M059J (cell line): ENCODE data around the genes SPDYE5 and SPDYE16.

DNA sequence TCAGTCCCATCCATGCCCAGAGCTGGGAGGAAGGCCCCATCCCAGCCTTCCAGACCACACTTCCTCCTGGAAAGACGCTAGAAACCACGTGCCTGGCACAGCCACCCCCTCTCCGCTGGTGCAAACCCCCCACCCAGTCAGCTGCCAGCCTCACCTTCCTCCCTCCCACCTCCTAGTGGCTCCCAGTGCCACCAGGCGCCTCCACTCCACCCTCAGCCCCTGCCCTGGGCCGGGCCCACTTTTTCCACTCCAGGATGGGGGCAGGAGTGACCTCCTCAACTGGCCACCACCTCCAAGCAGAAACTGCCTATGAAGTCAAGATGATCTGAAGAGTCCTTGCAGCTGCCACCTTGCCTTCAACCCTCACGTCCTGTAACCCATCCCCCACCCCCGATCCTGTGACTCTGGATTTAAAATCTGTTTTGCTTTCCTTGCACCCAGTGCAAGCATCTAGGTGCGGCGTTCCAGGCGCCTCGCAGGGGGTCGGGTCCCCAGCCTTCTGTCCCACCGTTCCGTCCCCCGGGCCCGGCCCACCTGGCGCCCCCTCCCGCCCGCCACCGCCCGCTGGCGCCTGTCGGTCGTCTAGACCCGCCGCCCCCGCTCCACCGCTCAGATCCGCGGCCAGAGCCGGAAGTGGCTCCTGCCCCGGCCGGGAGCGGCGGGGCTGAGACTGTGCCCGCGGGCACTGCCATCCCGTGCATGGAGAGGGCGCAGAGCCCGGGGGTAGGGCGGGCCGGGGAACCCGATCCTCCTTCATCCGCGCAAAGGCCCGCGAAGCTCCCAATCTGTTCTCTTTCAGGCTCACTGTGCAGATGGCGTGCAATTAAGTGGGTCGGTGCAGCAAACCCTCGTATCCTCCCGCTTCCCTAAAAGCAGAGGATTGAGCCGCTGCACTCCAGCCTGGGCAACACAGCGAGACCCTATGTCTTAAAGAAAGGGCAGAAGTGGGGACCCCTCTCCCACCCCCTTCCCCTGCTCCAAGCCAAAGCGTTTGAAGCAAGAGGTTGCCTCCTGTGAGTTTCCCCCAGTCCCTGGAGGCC lies 51.2 kb upstream of the GTF2I start:
- RAMPAGE, long total RNA, result no peak

GRCh38 chr7:74625347-74626049 lies 32.0 kb upstream of the GTF2I start:
- RAMPAGE, long total RNA, result no peak

DNA sequence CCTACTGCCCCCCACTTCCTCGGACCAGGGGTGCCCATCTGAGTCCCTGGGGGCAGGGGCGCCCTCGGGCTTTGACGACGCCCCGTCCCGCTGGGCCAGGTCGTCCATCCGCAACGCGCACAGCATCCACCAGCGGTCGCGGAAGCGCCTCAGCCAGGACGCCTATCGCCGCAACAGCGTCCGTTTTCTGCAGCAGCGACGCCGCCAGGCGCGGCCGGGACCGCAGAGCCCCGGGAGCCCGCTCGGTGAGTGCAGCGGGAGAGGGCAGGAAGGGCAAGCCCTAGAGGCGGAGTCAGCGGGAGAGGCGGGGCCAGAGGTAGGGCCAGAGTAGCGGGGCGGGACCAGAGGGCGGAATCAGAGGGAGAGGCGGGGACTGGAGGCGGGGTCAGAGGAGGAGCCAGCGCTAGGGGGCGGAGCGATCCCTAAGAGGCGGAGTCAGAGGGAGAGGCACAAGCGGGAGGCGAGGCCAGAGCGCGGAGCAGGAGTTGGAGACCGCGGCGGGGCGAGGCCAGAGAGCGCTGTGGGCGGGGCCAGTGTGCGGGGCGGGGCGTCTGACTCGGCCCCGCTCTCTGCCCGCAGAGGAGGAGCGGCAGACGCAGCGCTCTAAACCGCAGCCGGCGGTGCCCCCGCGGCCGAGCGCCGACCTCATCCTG lies 14.8 kb downstream of the NCF1 start:
- RAMPAGE, long total RNA, result no peak

DNA sequence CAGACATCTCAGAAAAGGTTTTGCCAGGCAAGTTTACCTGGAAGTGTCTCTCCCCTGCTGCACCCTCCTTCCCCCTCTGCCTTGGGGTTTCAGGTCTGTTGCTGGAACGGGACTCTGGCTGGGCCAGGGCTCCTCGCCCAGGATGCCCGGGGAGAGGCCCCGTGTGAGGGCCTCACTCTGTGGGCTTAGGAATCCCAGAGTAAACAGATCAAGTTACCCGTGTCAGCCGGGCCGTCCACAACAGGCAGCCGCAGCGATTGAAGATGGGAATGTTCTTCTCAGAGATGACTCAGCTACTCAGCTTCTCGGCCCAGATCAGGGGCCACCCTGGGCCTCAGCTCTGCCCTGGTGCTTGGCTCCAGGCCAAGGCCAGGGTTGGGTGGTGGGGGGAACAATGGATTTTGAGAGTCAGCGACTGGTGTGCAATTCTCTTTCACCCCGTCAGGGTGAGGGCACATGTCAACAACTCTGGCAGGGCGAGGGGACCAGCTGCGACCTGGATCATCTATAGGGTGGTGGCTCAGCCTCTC lies 29.4 kb downstream of the CASTOR2 start:
- RAMPAGE, long total RNA, result no peak

DNA sequence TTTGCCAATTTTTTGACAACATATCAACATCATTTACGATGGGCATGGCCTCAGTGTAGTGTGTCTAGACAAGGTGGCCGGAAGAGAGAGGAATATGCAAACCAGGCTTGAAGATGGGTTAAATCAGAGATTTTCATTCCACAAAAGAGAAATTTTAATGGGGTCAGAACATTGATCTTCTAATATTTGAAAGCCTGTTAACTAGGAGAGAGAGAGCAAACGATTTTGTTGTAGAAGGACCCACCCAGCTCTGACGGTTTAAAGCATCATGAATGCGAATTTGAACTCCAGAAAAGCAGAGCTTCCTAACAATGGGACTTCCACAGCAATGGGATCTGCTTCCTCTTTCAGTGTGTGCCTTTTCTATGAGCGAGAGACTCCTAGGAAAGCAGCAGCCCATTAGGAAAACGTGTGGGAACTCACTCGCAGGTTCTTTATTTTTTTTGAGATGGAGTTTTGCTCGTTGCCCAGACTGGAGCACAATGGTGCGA lies at the start of gene SPDYE5:
Gene SPDYE5, plus strand, starts transcription at position 308 of the 491 bp plus-strand sequence.
- RAMPAGE, long total RNA, result no peak

GRCh38 chr7:75650574-75651173 lies 88.1 kb downstream of the HIP1 start:
- RAMPAGE, long total RNA, result no peak

- RAMPAGE, long total RNA, result no peak
Observed at GRCh38 chr7:75953279-75953527, 38.2 kb downstream of the POR start.

DNA sequence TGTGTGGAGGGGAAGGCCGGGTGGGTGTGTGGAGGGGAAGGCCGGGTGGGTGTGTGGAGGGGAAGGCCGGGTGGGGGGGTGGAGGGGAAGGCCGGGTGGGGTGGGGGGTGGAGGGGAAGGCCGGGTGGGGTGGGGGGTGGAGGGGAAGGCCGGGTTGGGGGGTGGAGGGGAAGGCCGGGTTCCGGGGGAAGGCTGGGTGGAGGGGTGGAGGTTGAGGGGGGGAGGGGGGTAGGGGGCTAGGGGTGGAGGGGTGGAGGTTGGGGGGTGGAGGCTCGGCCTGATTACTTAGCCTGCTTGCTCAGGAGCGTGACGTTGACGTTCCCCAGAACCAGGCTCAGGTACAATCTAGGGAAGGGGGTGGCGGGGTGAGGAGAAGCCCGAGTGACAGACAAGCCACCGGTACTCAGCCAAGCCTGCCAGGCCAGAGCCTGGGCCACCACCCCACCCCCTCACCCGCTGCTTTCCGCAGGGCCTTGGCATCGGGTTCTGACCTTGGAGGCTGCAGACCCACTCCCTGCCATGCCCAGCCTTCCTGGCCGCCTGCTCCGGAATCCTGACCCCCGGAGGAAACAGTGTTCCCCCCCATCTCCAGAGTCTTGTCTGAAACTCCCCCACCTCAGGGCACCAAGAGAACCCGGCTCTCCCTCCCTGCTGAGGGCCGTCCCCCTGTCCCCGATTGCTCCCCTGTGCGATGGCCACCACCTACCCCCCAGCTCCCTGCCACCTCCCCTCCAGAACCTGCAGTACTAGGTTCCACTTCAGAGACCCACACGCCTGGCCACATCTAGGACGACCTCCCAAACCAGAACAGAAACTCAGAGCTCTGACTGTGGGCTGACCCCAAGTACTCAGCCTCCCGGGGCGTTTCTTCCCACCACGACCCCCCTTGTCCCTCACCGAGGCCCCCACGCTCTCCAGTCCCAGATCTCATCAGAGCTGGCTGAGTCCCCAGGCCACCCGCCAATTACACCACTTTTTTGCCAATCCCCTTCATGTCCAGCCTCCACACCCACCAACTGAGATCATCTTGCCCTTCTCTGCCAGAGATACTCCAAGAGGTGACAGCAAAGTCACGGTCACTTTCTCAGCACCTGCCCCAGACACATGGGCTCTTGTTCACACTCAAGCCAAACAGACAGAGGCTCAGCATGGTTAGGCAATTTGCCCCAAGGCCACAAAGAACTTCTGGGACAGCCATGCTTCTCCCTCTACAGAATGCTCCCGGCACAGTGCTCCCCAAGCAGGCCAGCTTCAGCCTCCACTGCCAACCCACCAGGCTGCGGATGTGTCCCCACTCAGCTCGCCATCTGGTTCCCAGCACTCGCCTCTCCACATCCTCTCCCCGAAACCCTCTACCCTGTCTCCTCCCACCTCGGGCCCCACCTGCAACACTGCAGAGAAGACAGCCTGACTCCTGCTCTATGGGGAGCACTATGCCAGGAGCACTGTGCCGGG lies 5.0 kb downstream of the TMEM120A start:
- RAMPAGE, long total RNA, result no peak

DNA sequence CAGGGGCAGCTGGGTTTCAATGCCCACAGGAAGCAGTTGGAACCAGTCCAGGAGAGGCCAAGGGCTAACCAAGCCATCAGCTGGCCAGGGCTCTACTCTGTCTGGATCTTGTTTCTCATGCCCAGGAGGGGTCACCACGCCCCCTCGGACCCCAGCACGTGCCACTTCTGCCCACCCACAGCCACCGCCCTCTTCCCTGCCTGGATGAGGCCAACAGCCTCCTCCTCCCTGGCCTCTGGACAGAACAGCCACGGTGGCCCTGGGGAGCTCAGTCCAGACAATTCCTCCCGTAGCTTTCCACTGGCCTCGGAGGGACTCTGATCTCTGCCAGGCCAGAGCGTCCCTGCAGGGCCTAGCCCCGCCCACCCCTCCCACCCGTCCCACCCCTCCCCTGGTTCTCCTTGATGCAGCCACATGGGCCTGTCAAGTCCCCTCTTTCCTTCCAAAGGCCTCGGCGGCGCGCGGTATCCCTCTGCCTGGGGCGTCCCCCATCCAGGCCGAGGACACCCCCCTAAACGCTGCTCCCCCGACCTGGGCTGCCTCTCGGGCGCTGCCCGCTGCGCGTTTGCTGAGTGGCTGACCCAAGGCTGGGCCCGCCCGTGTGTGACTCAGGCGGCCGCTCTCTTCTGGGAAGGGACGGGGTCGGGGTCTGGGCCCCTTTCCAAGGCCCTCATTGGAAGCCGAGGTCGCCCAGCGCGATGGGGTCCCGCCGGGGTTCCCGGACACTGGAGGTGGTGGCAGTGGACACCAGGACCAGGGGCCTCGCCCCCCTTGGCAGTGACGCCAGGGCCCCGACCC lies 608 bp downstream of the TMEM120A start:
- RAMPAGE, long total RNA, result no peak

DNA sequence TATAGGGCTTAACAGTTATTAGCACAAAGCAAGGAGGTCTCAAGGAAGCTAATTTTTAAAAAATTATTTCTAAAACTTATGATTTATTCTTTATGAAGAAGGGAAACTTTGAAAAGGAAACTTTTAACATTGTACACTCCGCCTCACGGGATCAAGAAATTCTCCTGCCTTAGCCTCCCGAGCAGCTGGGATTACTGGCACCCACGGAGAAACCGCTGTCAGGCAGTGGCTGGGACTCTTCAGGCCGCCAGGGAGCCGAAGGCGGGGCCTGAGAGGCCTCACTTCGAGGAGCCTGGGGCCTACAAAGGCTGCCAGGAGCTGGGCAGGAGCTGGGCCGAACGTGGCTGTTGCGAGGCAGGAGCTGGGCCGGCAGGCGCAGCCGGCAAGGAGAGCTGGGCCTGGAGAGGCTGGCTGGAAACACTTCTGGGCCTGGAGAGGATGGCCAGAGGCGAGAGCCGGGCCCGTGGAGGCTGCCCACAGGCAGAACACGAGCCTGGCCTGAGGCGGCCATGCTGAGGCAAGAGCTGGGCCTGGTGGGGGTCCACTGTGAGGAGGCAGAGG lies 23.4 kb downstream of the MDH2 start:
- RAMPAGE, long total RNA, result no peak

DNA sequence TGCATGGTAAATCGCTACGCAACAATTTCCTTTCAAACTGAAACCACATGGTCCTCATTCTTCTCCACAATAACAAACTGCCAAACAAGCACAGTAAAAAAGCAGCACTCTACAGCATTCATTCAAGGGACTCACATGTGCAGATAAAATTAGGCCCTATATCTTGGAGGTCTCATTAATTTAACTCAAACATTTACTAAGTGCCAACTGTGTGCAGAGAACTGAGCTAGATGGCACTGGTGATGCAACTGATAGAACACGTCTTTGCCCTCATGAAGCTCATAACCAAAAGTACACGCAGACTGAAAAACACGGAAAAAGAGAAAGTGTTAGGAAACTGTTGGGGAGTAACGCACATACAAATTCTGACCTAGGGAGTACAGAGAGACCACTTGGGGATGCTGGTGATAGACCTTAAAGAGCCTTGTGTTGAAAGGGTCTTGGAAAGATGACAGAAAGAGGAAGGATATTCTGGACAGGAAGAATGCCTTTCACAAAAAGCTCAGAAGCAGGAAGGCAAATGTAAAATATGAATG lies 68.3 kb upstream of the SRRM3 start:
- RAMPAGE, long total RNA, result no peak

GRCh38 chr7:76281273-76281890 lies 21.1 kb upstream of the HSPB1 start:
- RAMPAGE, long total RNA, result no peak

GRCh38 chr7:76294241-76295149 lies 8.0 kb upstream of the HSPB1 start:
- RAMPAGE, long total RNA, result no peak

- RAMPAGE, long total RNA, result no peak
Observed at GRCh38 chr7:76314190-76314890, 11.9 kb downstream of the HSPB1 start.

- RAMPAGE, long total RNA, result no peak
Observed at GRCh38 chr7:76328394-76329213, 26.1 kb downstream of the HSPB1 start.

GRCh38 chr7:76347690-76348306 lies 11.0 kb downstream of the YWHAG start:
- RAMPAGE, long total RNA, result no peak

GRCh38 chr7:76356624-76357130 lies 2.1 kb downstream of the YWHAG start:
- RAMPAGE, long total RNA, result no peak

GRCh38 chr7:76358107-76358387 lies 744 bp downstream of the YWHAG start:
- RAMPAGE, long total RNA, result no peak

DNA sequence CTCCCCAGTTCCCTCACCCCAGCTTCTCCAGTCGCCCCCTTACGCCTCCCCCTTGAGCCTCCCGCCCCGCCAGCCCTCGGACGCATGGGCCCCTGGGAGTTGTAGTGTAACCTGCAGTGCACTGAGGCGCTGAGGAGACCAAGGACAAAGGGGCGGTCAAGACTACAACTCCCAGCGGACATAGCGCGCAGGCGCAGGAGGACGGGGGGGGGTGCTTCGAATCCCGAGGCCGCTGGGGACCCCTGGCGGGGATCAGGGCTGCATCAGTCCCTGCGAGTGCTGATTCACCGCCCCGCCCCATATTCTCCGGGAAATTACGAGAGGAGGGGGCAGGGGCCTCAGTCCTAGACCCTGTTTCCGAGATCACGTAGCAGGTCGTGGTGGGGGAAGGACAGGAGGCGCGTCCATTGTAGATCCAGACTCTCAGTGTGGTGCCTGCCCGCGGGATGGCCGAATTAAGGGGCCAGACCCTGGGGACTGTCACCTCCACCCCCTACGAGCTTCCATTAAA lies 472 bp upstream of the YWHAG start:
- RAMPAGE, long total RNA, result no peak

DNA sequence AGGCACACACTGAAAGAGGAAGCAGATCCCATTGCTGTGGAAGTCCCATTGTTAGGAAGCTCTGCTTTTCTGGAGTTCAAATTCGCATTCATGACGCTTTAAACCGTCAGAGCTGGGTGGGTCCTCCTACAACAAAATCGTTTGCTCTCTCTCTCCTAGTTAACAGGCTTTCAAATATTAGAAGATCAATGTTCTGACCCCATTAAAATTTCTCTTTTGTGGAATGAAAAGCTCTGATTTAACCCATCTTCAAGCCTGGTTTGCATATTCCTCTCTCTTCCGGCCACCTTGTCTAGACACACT lies at the start of gene SPDYE16:
Gene SPDYE16, minus strand, starts transcription at position 53 of the 303 bp plus-strand sequence.
- RAMPAGE, long total RNA, result no peak